Ascending aorta (tissue), 1 donor: Measurements from ENCODE around the gene CD101.

GRCh38 chr1:116211374-116211813 is 100.2 kb downstream of the MAB21L3 start:
- PRO-cap = no peak

DNA sequence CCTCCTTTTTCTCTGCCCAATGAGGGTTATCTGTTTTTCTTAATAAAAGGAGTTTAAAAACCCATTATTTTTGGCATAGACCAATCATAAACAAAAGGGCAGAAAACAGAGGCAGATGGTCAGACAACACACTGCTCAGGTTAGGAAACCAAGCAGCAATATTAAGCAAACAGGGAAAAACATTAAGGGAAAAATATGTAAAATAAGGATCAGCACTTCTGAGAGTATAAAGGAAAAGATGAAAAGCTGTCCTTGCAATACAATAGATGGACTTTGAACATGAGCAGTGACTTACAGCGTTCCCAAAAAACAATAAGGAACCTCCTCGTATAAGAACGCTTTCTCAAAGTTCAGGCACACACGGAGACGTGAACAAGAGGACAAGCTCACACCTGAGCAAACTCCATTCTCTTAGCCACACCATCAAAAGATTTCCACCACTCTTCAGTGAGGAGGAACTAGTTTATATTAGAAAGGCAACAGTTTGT is 37.3 kb upstream of the ATP1A1 start:
- PRO-cap = no peak

DNA sequence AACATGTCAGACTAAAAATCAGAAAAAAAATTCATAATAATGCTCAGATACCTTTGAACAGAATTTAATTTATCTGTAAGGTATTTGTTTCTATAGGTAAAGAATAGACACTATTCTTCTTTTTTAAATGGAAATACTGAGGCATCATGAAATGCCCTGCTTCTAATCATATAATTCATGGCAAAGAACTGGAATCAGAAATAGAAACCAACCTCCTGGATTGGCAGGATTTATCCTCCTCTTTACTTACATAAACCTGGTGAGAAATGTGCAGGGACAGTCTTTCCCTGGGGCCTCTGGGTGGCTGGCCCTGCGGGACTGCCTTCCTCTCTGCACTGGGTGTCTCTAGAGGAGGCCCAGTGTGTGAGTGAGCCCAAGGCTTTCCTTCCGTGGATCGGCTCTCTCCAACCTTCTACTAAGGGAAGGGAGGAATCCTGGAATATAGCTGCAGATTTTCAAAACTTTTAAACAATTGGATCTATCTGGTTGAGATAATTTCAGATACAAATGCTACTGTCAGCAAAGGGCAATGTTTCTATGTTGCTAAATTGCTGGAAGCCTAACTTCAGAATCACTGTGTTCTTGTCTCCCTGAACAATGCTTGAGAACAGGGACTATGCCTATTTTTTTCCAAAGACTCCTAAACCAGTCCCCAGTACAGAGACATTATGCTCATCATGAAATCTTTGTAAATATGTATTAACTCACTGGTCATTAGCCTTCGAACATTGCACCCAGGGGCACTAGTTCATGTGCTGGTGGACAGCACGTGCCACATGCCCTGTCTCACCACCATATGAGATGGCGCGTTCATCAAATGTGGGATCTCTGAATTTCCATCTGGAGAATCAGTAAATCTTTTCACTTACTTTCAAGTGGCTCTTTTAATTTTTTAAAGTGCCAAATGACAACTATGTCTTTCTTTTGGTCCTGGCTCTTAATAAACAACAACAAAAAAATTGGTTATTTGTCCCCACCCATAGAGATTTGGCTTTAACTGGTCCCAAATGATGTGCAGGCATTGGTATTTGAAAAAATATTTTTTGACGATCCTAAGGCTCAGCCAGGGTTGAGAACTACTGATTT is 11.2 kb upstream of the ATP1A1 start:
- PRO-cap = no peak

- PRO-cap = bidirectional peak, plus-strand start at chr1:116376728, minus-strand start at chr1:116376550
Observed at GRCh38 chr1:116375984-116377103, 3.3 kb downstream of the ATP1A1 start.

DNA sequence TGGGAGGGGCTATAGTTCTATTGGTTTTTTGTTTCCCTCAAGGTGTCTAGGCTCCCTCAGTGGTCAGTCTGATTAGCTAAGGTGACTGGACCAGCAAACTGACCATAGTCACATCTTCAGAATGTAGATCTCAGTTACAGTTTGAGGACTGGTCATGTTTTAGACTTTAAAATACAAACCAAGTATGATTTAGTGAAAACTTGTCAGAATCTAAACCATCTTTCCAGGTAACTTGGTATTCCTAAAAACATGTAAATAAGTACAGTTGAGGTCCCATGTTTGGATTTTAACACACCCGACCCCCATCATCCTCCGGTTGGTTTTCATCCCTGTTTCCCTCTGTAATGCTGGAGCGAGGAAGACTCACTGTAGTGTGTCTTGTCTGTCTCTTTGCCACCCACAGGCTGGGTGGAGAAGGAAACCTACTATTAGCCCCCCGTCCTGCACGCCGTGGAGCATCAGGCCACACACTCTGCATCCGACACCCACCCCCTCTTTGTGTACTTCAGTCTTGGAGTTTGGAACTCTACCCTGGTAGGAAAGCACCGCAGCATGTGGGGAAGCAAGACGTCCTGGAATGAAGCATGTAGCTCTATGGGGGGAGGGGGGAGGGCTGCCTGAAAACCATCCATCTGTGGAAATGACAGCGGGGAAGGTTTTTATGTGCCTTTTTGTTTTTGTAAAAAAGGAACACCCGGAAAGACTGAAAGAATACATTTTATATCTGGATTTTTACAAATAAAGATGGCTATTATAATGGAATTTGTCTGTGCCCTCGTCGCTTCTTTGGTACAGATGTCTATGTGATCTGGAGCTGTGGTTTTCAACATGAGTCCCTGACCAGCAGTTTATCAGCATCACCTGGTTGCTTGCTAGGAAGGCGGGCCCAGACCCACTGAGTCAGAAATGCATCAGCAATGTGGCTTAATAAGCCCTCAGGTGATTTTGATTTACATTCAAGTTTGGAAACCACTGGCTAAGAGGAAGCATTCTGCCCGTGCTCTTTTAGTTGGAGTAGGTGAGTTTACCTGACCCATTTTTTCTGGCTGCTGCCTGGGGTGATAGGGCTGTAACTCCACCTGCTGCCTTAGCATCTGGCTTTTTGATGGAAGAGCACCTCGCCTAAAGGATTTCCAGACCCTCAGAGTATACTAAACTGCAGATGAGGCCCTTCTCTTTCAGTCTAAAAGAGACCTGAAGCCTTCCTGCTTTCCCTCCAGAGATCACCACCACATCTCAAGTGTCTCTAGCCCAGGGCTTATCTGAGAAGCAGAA is 31.4 kb downstream of the ATP1A1 start:
- PRO-cap = no peak

- PRO-cap = no peak
Observed at GRCh38 chr1:116418019-116419122, 45.3 kb downstream of the ATP1A1 start.

GRCh38 chr1:116432328-116432670 is 59.3 kb downstream of the ATP1A1 start:
- PRO-cap = no peak

DNA sequence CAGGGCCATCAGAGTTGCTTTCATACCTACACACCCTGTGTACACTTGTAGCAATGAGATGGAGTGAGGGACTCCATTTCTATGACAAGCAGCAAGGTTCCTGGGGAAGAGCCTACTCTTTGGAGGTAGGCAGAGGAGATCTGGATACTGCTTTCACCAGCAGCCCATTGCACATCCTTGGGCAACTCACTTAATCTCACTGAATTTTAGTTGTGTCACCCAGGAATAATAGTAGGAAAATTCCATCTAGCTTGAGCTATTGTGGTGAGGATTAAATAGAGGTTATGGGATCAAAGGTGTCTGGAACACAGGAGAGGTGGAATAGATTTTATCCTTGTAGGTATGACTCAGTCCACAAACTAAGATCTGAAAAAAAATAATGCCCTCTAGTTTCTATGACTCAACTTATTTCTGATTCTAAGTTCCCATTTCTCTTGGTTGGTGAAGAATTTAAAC is 62.1 kb downstream of the CD58 start:
- PRO-cap = no peak

GRCh38 chr1:116569761-116570101 is 1.1 kb downstream of the CD58 start:
- PRO-cap = unidirectional peak, plus-strand start at chr1:116570028

DNA sequence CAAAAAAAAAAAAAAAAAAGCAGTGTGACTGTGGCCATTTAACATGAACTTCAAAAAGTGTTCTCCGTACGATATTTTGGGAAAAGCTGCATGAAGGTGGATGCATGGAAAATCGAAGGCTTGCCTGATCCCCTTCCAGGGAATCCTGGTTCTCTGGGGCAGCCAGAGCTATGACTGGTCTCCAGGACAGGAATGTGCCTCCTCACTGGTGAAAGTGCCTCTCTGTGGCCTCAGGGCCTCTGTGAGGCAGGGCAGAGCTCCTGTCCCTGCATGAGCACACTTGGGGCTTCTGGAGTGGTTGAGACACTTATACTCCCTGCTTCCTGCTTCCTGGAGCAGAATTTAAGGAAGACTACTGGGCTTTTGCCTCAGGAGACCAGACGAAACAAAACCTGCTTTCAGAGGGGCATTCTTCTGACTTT is 29.1 kb upstream of the IGSF3 start:
- PRO-cap = no peak

DNA sequence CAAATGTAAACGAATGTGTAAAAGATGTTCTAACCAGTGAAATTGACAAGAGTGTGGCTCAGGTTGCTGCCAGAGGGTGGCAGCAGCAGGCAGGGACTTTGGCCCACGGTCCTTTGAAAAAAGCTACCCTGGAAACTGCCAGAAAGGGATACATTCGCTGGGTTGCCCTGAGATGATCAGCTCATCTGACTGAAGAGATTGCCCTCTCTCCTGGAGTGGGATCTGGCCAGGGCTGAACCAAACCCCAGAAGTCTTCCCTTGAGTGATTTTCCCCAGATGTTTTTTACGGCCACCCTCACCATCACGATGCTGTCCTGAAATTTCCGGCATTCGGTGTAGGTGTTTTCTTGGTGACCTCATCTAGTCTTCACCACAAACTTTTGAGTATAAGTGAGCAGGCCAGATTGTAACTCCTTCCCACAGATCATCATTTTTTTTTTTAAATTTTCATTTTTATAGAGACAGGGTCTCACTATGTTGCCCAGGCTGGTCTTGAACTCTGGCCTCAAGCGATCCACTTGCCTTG is 16.8 kb upstream of the CD2 start:
- PRO-cap = no peak

DNA sequence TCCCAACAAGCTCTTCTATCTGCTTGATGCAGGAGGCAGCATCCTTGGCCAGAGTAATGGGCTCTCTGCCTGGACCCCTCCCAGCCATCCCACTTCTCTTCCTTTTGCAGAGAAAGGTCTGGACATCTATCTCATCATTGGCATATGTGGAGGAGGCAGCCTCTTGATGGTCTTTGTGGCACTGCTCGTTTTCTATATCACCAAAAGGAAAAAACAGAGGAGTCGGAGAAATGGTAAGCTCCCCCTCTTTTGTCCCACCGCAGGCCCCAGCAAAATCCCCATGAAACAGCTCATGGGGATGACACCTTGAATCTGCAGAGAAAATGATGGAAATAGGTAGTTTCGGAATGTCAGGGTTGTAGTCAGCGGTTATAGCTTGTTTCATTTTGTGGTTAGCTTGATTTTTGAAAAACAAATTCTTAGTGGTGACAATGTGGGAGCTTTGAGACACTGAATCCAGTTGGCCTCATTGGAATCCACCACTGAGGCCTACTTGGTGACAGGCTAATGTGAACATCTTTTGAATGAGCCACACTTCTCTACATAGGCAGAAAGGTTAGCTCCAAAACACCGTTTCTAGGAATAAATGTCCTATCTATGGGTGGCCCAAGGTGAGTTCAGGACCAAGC is 10.3 kb downstream of the CD2 start:
- PRO-cap = no peak

DNA sequence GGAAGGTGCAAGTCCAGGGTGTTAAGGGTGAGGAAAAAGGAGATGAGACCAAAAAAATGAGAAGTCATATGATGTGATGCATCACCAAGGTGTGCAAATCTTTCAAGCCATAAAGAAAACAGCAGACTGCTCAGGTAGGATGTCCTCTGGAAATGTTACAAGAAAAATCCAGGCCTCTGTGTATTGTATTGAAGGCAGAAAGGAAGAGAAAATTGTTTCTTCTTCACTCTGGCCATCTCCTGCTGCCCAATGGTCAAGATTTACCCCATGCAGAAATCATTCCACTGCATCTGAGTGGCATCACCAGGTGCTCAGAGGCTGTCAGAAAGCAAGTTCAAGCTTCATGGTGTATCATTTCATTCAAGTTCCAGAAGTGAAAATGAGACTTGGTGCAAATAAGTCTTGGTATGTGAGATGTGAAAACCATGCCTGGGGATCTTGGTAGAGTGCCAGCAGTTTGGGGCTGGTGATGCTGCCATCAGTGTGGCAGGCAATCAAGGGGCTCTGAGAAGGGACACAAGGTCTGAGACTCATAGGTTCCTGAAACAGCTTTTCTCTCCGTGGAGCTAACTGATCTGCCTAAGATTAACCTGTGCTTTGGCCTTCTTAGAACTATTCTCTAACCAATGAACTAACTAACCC is 51.9 kb downstream of the CD2 start:
- PRO-cap = no peak

- PRO-cap = no peak
Observed at GRCh38 chr1:116806676-116807040, 52.4 kb downstream of the CD2 start.

- PRO-cap = no peak
Observed at GRCh38 chr1:116950502-116951134, 40.9 kb downstream of the PTGFRN start.

DNA sequence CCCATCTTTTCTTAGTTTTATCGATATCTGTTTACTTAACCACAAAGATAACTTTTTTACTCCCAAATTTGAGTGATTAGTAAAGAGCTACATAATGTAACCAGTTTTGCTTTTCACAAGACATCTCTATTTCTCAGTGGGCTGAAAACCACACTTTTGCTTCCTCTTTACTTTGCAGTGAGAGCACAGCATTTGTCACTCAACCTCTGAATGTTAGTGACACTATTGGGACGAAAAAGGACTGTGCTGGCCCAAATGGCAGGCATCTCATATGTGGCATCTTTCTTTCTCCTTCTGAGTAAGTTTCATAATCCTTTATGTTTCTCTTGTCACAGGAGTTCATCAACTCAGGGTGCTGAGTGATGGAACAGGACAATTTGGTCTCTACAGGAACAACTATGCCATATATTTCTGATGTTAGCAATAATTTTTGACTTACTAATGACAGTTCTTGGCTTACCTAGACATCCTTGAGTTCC is at the start of gene CD101:
Gene CD101, plus strand, starts transcription at position 198 of the 479 bp plus-strand sequence.
- PRO-cap = no peak

DNA sequence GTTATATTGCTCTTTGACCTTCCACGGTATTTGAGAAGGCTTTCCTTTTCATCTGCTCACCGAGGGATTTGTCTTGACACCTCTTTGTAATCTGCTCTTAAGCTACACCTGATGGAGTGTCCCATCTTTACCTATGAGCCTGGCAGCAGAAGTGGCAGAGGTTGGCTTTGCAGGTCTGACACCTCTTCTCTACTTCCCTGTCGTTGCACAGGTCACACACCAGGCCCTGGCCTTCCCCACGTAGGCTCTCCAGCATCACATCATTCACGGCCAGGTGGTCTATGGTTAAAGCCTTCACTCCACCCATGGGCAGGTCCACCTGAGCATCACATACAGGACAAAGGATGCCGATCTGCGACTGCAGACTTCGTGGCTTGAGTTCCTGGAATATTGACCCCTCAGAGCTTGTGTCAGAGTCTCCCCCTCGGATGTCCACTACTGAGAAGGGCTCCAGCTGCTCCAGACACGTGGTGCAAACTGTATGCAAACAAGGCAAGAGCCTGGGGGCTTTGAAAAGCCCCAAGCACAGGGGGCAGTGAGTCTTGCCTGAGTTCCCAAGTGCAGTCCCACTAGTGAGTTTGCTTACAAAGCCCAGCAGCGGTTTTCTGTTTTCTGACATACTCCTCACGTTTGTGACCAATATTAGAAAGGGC is 840 bp downstream of the TRIM45 start:
- PRO-cap = no peak

DNA sequence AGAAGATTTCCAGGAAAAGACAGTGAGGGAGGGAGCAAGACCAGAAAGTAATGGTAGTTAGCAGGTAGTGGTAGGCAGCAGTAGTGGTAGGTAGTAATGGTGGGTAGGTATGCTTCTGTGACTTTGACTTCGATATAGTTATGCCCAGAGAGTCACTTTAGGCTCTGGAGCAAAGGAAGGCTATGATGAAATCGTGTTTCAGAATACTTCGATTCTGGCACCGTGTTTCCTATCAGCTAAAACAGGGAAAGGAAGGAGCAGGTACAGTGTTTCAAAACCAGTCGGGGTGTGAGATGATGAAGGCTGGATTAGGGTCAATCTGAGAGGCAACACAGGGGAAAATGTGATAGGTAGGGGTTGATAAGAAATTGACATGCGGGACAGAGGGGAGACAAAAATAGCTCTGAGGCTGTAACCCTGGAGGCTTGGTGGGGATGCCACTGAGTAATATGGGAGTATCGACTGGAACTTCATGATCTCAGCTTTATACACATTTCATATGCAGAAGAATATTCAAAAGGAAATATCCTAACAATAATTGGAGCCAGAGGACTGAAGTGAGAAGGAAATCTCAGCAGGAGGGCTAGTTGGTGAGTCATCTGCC is 25.2 kb upstream of the TRIM45 start:
- PRO-cap = no peak

GRCh38 chr1:117209675-117210416 is 881 bp downstream of the VTCN1 start:
- PRO-cap = no peak

DNA sequence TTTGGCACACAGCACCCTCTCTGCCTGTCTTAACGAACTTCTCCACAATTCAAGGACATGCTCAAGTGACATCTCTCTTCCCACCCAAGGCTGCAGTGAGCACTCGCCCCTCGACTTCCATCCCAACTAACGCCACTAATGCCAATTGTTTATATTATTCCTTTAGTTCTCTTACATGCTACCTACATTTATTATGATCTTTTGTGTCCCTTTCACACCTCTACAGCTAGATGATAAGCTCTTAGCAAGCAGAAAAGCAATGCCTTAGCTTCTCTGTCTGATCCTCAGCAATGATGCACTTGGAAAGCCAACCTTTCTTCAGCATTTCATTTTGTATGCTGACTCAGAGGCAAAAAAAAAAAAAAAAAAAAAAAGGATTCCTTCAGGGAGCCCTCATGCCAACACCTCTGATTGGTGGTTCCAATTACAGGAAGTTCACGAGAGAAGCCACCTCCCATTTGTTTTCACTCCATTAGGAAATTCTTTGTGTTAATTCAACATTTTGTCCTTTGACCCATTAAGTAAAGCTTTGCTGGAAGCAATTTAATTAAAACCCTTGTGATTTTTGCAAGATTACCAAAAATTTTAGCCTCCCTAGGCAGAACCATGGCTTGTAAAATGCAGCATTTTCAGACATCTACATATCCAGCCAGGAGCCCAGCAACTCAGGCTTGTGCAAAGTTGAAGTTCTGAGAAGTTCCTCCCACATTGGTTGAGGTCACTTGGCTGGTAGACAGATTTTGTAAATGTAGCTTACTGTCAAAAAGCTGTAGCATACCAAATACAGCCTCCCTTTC is 27.0 kb upstream of the VTCN1 start:
- PRO-cap = no peak